Placental pericyte (primary cell): ENCODE measurements around the genes CDK12 and PNMT.

DNA sequence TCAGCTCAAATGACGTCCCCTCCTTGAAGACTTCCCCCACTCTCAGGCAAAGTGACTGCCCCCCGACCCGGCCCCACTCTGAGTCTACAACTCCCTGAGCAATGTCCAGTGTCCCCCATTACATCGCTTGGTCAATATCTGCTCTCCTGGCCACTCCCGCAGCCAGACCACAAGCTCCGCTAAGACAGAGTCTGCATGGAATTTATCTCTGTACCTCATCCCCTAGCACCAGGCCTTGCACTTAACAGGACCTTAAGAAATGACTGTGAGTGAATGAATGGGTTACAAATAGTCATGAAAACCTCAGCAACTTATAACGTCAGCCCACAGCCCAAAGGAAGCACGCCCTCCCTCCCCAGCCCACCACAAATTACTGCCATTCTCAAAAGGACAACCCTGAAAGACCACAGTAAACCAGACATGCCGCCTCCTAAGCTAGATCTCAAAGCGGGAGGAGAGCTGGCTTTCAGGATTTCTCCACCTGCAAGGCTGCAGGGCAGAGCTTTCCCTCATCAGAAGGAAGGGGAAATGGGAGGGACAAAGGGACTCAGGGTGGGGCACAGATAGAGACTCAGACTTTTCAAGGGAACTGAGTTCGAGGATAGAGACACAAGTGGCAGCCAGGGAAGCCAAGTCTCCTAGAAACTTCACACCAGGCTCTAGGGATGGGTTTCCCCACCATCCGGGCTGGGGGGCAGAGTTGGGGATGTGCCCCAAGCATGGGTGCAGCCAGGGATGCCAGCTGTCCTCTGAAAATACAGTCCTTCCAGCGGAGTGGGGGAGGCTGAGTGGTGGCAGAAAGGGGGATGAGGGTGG, 56.8 kb downstream of the PLXDC1 start:
- CAGE, long polyA plus RNA = no peak

DNA sequence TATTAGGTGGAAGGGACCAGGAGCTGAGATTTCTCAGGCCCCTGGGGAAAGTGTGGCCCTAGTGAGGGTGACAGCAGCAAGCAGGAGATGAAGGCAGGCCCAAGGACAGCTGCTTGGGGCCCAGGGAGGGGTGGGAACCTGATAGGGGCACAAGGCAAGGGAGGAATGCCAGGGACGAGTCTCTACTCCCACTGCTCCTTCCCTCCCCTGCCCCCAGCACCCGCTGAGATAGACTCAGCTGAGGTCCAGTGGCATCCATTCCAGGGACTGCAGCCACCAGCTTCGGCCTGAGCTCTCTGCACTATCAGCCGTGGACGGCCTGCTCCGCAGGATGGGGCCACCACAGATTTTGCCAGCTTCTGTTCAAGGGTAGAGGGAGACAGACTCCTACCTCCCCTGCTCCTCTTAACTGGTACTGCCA, 5.7 kb downstream of the CACNB1 start:
- CAGE, long polyA plus RNA = no peak

DNA sequence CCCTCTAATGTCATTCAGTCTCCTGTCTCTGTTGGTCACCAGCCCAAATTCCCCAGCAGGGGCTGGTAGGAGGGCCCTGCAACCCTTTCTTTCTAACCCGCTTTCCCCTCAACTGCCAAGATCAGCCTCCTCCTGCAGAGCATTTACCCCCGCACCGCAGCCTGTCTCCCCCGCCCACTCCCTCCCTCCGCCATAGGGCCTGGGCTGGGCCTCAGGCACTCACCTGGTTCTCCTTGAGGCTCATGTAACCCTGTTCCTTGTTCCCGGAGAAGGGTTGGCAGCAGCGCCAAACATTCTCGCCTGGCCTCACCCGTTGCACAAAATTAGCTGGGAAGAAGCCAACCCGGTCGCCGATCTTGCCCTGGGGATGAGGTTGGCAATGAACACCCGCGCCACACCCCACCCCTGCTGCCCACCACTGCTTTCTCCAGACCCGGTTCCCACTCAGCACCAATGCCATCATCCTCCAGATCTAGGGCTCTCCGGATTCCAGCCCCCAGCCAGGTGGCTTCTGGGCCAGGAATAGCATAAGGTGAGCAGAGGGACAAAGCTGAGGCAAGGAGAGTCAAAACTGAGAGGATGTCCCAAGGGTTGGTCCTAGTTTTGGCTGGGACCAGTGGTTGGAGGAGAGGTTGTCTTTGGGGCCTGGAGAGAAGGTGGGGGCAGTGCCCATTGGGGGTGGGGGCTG, 12.8 kb downstream of the STAC2 start:
- CAGE, long polyA plus RNA = no peak

DNA sequence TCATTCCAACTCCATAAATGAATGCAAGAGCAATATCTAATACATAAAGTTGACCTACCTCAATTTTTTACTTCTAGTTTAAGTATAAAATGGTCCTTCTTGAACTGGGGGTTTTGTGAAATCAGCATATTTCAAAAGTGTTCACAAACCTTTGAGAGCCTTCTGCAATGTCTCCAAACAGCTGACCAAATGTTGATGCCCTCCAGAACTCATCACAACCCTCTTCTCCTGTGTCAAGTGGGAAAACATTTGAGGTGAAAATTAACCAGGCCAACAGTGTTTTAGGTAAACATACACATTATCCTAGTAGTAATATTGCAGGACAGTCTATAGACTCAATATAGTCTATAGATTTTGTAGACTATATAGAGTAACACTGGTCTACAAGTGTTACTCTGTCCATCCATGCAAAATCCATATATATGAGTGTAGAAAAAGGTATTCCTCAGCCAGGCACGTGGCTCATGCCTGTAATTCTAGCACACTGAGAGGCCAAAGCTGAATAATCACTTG, 7.6 kb downstream of the MED1 start:
- CAGE, long polyA plus RNA = no peak

DNA sequence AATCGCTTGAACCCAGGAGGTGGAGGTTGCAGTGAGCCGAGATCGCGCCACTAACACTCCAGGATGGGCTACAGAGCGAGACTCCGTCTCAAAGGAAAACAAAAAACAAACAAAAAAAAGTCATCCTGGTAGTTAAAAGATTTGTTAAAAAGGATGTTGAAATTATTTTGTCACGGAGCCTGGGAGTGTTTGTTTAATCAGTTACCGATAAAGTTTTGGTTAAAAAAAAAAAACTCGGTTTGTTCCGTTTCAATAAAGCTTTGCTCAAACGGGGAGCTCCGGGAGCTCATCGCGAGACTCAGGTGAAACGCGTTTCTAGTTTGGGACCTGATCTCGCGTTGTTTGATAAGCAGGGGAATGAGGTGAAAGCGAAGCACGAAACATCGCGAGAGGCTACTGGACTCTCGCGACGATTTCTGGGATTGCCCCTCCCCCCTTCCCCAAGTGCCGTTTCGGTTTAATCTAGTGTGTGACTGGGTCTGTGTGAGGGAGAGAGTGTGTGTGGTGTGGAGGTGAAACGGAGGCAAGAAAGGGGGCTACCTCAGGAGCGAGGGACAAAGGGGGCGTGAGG, at the start of gene CDK12:
CDK12 (plus strand) TSS at position 443 of the 571 bp plus-strand sequence.
- CAGE, long polyA plus RNA = no peak

GRCh38 chr17:39517101-39517697, 55.9 kb downstream of the CDK12 start:
- CAGE, long polyA plus RNA = no peak

GRCh38 chr17:39525660-39526541, 64.6 kb downstream of the CDK12 start:
- CAGE, long polyA plus RNA = no peak

- CAGE, long polyA plus RNA = no peak
These were observed 68.1 kb downstream of the NEUROD2 start for GRCh38 chr17:39539496-39540217.

GRCh38 chr17:39638142-39638812, 1.3 kb downstream of the STARD3 start:
- CAGE, long polyA plus RNA = no peak

DNA sequence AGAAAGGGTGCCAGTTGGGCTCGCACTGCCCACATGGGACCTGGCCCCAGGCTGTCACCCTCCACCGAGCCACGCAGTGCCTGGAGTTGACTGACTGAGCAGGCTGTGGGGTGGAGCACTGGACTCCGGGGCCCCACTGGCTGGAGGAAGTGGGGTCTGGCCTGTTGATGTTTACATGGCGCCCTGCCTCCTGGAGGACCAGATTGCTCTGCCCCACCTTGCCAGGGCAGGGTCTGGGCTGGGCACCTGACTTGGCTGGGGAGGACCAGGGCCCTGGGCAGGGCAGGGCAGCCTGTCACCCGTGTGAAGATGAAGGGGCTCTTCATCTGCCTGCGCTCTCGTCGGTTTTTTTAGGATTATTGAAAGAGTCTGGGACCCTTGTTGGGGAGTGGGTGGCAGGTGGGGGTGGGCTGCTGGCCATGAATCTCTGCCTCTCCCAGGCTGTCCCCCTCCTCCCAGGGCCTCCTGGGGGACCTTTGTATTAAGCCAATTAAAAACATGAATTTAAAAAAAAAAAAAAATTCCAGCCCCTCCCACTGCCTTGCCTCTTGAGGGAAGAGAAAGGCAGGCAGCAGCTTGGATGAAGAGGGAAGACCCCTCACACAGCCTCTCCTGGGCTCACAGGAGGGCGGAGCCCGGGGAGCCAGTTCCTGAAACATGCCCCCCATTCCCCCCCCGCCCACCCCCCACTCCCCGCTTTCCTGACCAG, 2.0 kb upstream of the TCAP start:
- CAGE, long polyA plus RNA = no peak

DNA sequence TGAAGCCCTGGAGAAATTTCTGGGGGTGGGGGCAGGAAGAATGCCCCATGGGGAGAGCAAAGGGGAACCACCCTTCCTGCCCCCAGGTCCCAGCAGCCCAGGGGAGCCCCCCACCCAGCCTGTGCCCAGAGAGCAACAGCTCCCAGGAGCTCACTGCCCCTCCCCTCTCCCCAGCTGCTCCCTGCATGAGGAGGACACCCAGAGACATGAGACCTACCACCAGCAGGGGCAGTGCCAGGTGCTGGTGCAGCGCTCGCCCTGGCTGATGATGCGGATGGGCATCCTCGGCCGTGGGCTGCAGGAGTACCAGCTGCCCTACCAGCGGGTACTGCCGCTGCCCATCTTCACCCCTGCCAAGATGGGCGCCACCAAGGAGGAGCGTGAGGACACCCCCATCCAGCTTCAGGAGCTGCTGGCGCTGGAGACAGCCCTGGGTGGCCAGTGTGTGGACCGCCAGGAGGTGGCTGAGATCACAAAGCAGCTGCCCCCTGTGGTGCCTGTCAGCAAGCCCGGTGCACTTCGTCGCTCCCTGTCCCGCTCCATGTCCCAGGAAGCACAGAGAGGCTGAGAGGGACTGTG, 482 bp downstream of the TCAP start:
- CAGE, long polyA plus RNA = no peak

GRCh38 chr17:39668099-39668815, at the start of gene PNMT:
PNMT (plus strand) TSS chr17:39668453.
- CAGE, long polyA plus RNA = no peak

DNA sequence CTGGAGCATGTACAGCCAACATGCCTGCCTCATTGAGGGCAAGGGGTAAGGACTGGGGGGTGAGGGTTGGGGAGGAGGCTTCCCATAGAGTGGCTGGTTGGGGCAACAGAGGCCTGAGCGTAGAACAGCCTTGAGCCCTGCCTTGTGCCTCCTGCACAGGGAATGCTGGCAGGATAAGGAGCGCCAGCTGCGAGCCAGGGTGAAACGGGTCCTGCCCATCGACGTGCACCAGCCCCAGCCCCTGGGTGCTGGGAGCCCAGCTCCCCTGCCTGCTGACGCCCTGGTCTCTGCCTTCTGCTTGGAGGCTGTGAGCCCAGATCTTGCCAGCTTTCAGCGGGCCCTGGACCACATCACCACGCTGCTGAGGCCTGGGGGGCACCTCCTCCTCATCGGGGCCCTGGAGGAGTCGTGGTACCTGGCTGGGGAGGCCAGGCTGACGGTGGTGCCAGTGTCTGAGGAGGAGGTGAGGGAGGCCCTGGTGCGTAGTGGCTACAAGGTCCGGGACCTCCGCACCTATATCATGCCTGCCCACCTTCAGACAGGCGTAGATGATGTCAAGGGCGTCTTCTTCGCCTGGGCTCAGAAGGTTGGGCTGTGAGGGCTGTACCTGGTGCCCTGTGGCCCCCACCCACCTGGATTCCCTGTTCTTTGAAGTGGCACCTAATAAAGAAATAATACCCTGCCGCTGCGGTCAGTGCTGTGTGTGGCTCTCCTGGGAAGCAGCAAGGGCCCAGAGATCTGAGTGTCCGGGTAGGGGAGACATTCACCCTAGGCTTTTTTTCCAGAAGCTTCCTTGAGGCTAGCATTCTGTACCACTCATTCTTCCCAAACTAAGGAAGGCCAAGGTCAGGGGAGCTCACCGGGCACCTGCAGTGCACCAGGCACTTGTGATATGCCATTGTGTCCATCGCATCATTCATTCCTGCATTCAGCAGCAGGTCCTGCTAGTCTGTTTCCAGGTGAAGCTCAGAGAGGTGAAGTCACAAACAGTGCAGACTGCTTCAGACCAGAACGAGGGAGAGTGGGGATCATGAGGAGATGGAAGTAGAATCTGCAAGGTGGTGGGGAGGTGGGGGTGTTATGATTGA, 1.9 kb downstream of the PNMT start:
- CAGE, long polyA plus RNA = no peak

DNA sequence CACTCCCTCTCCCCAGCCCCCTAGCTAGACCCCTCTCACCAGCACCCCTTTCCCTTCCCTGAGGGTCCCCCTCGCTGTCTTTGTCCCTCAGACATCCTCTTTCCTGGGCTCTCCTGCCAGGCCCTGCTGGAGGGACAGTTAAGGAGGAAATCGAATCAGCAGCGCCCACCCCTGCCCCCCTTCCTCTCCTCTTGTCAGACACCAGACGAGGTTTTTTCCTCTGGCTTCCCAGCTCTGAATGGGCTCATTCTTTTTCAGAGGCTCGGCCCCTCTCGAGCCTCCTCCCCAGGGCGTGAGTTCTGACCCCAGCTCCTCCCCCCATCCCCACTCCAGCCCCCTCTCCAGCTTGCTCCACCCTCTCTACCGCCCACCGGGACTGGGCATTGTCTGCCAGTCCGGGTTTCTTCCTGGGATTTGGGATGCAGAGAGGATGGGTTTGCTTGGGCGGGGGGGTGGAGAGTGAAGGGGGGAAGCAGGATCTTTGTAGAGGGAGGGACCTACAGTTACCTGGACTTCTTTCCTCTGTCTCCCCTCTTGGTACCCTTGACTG, 3.8 kb upstream of the ERBB2 start:
- CAGE, long polyA plus RNA = no peak

DNA sequence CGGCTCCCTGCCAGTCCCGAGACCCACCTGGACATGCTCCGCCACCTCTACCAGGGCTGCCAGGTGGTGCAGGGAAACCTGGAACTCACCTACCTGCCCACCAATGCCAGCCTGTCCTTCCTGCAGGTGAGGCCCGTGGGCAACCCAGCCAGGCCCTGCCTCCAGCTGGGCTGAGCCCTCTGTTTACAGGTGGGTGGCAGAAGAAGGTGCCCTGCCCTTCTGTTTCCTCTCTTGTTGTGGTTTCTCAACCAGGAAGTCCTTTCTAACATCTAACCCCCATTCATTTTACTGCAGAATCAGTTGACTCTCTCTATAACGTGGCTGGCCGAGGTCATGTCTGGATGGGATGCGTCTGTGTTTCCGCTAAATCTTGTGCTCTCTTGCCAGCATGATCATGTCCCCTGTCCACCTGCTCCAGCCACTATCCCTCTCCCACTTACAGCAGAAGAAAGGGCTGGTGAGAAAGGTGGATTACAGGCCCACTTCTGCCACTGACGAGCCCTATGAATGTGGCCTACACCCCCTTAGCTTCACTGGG, 7.2 kb downstream of the ERBB2 start:
- CAGE, long polyA plus RNA = no peak

DNA sequence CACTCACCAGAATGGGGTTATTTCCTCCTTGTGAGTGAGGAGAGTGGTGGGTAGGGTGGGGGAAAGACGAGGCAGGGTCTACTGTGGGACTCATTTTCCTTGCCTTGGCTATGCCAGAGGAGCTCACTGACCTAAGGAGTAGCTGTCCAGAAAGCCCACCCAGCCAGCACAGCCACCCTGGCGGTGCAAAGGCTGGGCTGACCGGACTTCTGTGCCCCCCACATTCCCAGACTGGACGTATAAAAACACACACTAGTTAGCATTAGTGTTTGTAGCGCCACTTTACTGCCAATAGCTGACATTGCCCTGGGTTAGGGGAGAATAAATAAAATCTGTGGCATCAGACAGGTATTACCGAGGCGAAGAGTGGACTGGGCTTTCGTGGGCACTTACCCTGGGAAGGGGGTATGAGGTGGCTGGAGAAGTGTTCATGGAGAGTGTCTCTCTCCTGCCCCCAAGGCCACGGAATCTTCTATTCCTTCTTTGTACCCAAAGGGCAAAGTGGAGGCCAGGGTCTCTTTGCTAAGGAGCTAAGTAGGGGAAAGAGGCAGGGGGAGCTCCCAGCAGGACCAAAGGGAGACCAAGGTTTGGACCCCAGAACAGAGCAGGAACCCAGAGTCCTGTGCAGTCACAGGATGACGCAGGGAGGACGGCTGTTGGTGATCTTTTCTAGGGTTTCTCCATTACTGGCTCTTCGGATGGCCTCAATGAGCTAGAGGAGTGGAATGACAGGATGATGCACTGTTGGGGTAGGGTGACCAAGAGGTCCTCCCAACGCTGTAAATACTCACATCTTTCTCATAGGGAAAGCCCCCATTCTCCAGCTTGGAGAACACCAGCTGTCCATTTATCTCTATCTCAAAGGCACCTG, 1.2 kb downstream of the MIEN1 start:
- CAGE, long polyA plus RNA = no peak

DNA sequence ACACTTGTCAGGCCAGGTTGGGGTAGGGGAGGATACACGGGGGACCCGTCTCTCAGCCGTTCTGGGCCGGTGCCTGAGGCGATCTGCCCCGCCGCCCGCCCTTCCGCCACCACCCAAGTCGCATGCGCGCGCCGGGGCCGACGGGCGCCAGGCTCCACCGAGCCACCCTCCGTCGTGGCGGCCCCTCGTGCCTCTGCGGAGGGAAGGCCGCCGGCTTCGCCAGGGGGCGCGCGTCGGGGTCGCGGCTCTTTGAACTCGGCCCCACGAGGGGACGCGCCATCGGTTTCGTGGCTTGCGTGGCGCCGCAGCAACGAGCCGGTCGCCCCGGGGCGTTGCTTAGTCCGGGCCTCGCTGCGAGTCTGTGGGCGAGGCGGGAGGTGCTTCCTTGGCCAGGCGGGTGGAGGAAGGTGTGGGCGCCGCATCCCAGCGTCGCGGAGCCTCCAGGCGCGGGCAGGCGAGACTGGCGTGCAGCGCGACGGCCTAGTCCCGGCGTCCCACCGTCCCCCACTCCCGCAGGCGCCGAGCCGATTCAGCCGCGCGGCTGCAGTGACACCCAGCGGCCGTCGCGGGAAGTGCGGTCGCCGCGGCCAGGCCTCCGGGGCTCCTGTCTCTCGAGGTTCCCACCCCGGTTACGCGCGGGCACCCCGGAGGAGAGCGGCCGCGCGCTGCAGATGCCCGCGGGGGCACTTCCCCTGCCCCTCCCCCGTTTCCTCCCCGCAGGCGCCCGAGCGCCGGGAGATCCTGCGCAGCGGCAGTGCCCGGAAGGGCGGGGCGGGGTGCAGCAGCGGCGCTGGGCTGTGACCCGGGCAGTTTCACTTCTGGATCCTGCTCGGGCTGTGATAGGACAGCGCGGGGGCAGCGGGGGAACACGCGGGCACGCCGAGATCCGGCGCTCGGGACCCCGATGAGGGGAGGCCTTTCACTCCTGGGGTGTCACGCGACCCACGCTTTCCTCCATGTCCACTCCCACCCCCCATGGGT, 16.4 kb downstream of the GRB7 start:
- CAGE, long polyA plus RNA = no peak

GRCh38 chr17:39777634-39778375, 40.1 kb downstream of the GRB7 start:
- CAGE, long polyA plus RNA = no peak

- CAGE, long polyA plus RNA = no peak
These were observed 12.1 kb upstream of the GSDMA start for GRCh38 chr17:39950674-39951156.

DNA sequence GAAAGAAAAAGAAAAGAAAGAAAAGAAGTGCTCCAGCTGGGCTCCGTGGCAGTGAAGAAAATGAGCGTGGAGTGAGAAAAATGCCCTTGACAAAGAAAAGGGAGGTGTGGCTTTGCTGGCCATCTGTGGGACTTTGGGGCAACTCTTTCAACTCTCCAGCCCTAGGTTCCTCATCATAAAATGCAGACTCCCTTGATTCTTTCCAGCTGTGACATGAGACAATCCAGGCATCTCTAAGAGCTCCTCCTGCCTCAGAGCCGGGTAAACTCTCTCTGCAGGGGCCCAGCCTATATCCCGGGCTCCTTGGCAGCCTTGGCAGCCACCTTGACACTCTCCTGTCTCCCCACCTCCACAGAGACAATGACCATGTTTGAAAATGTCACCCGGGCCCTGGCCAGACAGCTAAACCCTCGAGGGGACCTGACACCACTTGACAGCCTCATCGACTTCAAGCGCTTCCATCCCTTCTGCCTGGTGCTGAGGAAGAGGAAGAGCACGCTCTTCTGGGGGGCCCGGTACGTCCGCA, 2.6 kb downstream of the GSDMA start:
- CAGE, long polyA plus RNA = no peak